ENCODE measurements around the genes YEATS2, VWA5B2, FAM131A and POLR2H.

DNA sequence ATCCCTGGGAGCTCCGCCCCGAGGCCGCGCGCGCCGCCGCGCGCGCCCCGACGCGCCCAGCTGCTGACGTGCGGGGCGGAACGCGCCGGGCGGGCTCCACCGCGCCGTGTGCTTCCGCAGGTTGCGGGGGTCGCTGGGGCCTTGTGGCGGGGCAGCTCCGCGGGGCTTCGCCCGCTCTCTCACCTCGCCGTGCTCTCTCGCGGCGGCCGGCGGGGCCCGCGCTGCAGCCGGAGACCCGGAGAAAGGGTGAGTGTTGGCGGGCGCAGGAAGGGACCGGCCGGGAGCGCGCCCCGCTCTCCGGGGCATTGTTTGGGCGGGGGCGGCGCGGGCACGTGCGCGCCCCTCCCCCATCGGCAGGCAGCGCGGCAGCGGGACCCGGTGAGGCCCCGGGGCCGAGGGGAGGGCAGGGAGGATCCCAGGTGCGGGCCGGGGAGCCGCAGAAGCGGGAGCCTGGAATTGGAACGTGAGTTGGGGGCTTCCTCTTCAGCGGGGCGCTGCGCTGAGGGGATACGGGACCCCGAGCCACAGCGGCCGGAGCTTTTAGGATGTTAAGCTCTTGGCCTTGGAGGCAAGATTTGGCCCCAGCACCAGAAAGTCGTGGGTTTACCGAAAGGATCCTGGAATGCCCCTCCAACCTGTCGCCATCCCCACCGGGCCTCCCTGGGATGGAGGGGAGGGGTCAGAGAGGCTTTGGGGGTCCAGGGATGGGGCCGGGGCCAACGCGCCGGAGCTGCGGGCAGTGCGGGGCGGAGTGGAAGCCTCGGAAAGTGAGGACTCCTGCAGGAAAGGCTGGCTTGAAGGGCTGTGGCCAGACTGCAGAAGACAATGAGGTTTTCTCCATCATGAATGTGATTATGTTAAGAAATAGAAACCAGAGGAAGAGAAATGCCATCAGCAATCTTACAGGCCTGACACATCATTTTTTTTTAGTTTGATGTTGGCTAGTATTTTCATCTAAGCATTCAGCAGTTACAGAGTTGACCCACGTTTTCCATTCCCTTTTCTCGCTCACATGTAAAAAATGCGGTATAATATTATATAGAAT is at the start of gene YEATS2:
YEATS2 (plus strand) TSS at position 50 of the 1,045 bp plus-strand sequence.
- PRO-cap, 7 experiments = peak in 7 of 7 experiments; most common plus-strand start position 59 of the sequence (in 7); most common minus-strand start position 307 of the sequence (in 7)
- RAMPAGE, long total RNA, 2 experiments = start-site peak on the plus strand in 1 of 2 experiments, centred at positions 125 to 378 of the sequence, 40 to 107 reads per replicate

DNA sequence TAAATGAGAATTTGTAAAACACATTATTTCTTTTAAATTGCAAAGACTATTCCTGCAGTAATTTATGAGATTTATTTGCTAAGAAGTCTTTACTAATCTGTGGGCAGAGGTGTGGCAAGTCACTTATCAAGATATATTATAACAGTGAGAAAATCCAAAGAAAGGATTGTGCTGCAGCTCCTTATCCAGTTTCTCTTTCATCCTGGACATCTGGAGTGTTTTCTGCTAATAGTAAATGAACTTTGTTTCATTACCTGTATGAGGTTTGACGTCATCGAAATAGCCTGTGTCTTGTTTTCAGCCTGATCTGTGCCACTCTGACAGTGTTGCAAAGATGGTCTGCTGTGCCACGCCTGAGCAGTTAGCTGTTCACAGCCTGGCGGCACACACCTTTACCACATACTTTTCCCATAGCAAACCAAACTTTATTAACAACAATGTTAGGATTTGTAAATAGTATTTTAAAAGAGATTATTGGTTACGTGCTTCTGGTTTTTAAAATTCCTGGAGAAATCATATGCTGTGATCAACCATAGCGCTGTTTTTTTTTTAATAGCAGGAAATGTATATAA is 34.0 kb downstream of the YEATS2 start:
- PRO-cap, 7 experiments = no peak in any of the 7 experiments
- RAMPAGE, long total RNA, 2 experiments = no peak in any of the 2 experiments

DNA sequence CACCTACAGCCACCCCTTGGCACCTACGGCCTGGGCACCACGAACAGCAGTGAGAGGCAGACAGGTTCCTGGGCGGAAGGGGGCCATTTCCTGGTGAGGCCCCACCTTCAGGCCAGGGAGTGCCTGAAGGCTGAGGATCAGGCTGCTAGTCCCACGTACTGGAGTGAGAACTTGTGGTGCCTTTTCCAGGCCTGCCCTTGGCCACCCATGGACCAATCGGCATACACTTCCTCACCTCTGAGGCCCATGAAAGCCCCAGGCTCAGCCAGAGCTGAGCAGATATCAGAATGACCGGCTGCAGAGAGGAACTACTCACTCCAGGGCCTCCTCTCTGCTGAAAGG is 15.5 kb upstream of the HTR3E start:
- PRO-cap, 7 experiments = no peak in any of the 7 experiments
- RAMPAGE, long total RNA, 2 experiments = no peak in any of the 2 experiments

DNA sequence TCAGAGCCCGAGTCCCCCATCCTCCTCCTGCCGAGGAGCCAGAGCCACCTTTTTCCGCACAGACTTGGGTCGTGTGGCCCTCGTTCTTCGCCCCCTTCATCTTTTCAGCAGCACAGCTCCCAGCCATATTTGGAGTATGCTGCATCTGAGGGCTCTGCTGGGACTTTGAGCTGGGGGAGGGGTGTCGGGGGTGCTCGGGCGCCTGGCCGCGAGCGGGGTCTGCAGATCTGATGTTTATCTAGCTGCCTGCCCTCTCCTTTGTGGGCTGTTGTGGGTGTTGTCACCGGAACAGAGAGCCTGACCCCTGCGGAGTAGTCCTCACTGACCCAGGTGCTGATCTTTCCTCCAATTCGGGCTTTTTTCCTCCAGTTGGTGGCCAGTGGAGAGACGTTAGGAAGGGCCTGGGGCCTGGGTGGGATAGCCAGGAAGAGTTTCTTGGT is 961 bp downstream of the DVL3 start:
- PRO-cap, 7 experiments = peak in 2 of 7 experiments; most common minus-strand start position 232 of the sequence (in 1)
- RAMPAGE, long total RNA, 2 experiments = no peak in any of the 2 experiments

GRCh38 chr3:184171241-184172270 is 3.1 kb upstream of the AP2M1 start:
- PRO-cap, 7 experiments = no peak in any of the 7 experiments
- RAMPAGE, long total RNA, 2 experiments = no peak in any of the 2 experiments

DNA sequence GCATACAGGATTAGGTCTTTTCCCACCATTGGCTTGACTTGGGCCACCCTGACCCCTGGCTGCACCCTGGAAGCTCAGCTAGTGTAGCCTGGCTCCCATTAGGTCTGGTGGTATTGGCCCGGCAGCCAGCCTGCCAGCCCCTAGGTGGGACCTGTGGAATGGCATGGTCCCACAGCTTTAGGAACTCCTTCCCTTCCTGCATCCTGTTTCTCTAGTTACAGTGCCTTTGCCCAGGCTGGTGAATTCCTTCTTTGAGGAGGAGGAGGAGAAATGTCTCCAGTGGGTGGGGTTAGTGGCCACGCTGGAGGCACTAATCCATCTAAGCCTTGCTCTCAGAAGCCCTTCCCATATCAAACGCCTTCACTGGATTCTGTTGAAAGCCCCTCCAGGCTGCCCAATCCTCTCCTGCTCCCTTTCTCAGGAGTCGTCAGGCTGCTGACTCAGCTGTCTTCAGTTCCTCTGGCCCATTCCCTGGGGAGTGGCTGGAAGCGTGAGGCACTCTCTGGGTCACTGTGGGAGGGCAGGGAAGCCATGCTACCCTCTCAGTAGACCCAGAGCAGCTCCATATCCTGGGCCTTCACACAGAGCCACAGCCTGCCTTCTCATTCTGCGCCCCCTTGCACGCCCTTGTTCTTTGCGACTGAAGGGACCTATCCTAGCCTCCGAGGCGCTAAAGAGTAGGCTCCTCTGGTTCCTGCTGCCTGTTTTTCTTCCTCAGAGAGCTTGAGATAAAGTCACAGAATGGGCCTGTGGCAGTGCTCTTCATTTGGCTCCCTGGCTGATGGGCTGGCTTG is 2.7 kb downstream of the AP2M1 start:
- PRO-cap, 7 experiments = no peak in any of the 7 experiments
- RAMPAGE, long total RNA, 2 experiments = no peak in any of the 2 experiments

- PRO-cap, 7 experiments = peak in 3 of 7 experiments; most common plus-strand start chr3:184229585 (in 2); most common minus-strand start chr3:184229403 (in 1)
- RAMPAGE, long total RNA, 2 experiments = no peak in any of the 2 experiments
Measured at GRCh38 chr3:184229191-184229716, at the start of gene VWA5B2. Gene VWA5B2 (plus strand): TSS chr3:184229585.

GRCh38 chr3:184300172-184300643 is 1.2 kb downstream of the PSMD2 start:
- PRO-cap, 7 experiments = no peak in any of the 7 experiments
- RAMPAGE, long total RNA, 2 experiments = no peak in any of the 2 experiments

DNA sequence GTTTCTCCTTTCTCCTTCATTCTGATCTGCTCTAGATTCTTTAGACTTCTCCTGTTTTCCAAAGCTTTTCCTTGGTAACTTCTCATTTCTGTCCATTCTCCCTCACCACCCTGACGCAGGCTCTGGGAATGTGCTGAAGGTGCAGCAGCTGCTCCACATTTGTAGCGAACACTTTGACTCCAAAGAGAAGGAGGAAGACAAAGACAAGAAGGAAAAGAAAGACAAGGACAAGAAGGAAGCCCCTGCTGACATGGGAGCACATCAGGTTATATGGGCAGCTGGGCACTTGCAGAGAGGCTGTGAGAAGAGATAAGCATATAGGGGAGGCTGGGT is 7.2 kb downstream of the PSMD2 start:
- PRO-cap, 7 experiments = no peak in any of the 7 experiments
- RAMPAGE, long total RNA, 2 experiments = no peak in any of the 2 experiments

DNA sequence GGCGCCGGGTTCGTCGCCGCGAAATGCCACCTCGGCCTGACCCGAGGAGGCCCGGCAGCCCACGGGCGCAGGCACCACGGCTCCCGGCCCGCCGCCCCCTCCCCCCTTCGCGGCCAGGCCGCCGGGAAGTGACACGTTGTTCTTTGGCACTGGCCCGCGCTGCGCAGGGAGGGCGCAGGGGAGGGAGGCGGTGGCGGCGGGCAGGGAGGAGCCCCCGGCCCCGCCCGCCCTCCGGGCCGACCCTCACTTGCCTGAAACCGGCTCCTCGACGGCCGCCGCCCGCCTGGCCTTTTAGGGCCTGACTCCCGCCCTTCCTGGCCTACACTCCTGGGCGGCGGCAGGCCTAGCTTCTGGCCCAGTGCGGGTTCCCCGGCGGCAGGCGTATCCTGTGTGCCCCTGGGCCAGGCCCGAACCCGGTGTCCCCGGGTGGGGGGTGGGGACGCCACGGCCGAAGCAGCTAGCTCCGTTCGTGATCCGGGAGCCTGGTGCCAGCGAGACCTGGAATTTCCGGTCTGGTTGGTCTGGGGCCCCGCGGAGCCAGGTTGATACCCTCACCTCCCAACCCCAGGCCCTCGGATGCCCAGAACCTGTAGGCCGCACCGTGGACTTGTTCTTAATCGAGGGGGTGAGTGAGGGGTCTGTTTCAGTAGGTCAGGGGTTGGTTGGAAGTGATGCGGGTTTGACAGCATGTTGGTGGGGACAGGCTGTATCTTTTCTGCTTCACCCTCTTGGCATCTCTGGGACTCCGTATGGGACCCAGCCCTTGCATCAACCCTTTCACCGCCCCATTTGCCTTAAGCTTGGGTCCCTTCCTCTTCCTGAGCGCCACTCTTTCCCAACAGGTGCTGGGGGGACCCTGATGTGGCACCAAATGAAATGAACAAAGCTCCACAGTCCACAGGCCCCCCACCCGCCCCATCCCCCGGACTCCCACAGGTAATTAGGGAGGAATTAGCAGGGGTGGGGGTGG is 800 bp downstream of the EIF4G1 start:
- PRO-cap, 7 experiments = peak in 7 of 7 experiments; most common plus-strand start position 246 of the sequence (in 6); most common minus-strand start position 130 of the sequence (in 6)
- RAMPAGE, long total RNA, 2 experiments = start-site peak on the plus strand in 1 of 2 experiments, centred at position 245 of the sequence, 51 reads per replicate

GRCh38 chr3:184317610-184317871 is 3.1 kb downstream of the EIF4G1 start:
- PRO-cap, 7 experiments = no peak in any of the 7 experiments
- RAMPAGE, long total RNA, 2 experiments = no peak in any of the 2 experiments

GRCh38 chr3:184324582-184325419 is 10.4 kb downstream of the EIF4G1 start:
- PRO-cap, 7 experiments = no peak in any of the 7 experiments
- RAMPAGE, long total RNA, 2 experiments = no peak in any of the 2 experiments

- PRO-cap, 7 experiments = no peak in any of the 7 experiments
- RAMPAGE, long total RNA, 2 experiments = no peak in any of the 2 experiments
Measured at GRCh38 chr3:184327059-184327956, 10.1 kb upstream of the FAM131A start.

DNA sequence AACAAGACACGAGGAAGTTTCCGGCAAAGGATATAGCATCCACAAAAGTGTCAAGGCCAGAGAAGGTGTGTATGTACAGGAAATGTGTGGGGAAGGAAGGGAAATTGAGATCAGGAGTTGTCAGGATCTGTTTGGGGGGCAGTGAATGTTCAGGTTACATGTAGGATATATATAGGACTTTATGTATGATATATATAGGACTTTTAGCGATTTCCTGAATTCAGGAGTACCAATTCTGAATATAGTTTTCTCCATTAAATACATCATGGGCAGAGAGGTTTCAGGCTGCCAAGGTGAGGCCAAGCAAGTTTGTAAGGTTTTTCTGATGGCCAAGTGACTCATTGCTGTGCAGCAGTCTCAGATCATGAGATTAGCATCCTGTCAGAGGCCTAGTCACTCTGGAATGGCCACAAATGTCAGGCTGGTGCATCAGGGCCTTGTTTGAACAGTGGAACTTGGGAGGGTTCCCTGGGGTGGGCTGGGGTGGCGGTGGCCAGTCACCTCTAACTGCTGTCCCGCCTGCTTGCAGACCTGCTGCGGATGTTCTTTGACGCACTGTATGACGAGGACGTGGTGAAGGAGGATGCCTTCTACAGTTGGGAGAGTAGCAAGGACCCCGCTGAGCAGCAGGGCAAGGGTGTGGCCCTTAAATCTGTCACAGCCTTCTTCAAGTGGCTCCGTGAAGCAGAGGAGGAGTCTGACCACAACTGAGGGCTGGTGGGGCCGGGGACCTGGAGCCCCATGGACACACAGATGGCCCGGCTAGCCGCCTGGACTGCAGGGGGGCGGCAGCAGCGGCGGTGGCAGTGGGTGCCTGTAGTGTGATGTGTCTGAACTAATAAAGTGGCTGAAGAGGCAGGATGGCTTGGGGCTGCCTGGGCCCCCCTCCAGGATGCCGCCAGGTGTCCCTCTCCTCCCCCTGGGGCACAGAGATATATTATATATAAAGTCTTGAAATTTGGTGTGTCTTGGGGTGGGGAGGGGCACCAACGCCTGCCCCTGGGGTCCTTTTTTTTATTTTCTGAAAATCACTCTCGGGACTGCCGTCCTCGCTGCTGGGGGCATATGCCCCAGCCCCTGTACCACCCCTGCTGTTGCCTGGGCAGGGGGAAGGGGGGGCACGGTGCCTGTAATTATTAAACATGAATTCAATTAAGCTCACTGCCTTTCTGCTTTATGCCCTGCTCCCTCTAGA is 2.8 kb upstream of the FAM131A start:
- PRO-cap, 7 experiments = no peak in any of the 7 experiments
- RAMPAGE, long total RNA, 2 experiments = no peak in any of the 2 experiments

- PRO-cap, 7 experiments = peak in 7 of 7 experiments; most common plus-strand start chr3:184337602 (in 4); most common minus-strand start chr3:184337481 (in 4)
- RAMPAGE, long total RNA, 2 experiments = no peak in any of the 2 experiments
Measured at GRCh38 chr3:184337289-184338119, at the start of gene FAM131A. Gene FAM131A (plus strand): TSS chr3:184337600.

GRCh38 chr3:184361534-184361976 is at the start of gene POLR2H:
Gene POLR2H (plus strand): TSS chr3:184361710.
- PRO-cap, 7 experiments = peak in 7 of 7 experiments; most common plus-strand start chr3:184361758 (in 7); most common minus-strand start chr3:184361581 (in 2)
- RAMPAGE, long total RNA, 2 experiments = start-site peak on the plus strand in 1 of 2 experiments, at chr3:184361748-184361770 at its widest, 18 reads per replicate

DNA sequence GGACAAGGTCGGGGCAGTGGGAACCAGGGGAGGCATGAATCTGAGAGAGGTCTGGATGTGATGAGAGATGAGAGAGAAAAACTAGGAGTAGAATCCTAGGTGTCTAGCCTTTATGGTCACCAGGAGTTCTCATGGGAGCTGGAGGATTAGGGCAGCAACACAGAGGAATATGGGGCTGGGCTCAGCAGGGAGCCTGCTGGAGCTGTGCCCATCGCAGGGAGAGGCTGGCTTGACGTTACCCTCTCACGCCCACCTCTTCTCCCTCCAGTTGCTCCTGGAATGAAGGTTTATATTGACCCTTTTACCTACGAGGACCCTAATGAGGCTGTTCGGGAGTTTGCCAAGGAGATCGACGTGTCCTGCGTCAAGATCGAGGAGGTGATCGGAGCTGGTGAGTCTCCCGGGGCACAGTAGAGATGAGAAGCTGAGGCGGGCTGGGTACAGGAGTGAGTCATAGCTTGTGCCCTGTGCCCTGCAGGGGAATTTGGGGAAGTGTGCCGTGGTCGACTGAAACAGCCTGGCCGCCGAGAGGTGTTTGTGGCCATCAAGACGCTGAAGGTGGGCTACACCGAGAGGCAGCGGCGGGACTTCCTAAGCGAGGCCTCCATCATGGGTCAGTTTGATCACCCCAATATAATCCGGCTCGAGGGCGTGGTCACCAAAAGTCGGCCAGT is 17.8 kb downstream of the EPHB3 start:
- PRO-cap, 7 experiments = no peak in any of the 7 experiments
- RAMPAGE, long total RNA, 2 experiments = no peak in any of the 2 experiments

GRCh38 chr3:184584436-184584967 is 22.9 kb downstream of the EPHB3 start:
- PRO-cap, 7 experiments = no peak in any of the 7 experiments
- RAMPAGE, long total RNA, 2 experiments = no peak in any of the 2 experiments

GRCh38 chr3:184592376-184593438 is 31.1 kb downstream of the EPHB3 start:
- PRO-cap, 7 experiments = peak in 7 of 7 experiments; most common plus-strand start chr3:184592765 (in 6); most common minus-strand start chr3:184592644 (in 3)
- RAMPAGE, long total RNA, 2 experiments = no peak in any of the 2 experiments

DNA sequence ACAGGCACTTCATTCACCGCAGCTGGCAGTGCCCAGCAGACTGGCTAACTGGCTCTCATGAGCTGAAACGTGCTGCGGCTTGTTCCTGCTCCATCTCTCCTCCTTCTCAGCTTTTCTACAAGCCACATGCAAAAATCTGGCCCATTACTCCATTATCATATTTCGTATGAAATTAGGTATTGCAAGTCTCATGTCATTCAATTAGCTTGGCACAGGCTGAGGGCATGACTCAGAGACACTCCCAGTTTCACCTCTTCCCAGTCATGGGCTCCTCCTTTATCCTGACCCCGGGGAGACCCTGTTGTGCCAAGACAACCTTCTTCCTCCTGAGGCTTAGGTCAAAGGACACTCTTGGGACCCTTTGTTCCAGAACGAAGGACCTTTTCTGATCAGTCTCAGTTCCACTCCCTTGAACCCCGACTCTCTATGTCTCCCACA is 59.9 kb downstream of the MAGEF1 start:
- PRO-cap, 7 experiments = no peak in any of the 7 experiments
- RAMPAGE, long total RNA, 2 experiments = no peak in any of the 2 experiments